Testis (tissue), 5 donors: ENCODE measurements around a stretch of chr12.

DNA sequence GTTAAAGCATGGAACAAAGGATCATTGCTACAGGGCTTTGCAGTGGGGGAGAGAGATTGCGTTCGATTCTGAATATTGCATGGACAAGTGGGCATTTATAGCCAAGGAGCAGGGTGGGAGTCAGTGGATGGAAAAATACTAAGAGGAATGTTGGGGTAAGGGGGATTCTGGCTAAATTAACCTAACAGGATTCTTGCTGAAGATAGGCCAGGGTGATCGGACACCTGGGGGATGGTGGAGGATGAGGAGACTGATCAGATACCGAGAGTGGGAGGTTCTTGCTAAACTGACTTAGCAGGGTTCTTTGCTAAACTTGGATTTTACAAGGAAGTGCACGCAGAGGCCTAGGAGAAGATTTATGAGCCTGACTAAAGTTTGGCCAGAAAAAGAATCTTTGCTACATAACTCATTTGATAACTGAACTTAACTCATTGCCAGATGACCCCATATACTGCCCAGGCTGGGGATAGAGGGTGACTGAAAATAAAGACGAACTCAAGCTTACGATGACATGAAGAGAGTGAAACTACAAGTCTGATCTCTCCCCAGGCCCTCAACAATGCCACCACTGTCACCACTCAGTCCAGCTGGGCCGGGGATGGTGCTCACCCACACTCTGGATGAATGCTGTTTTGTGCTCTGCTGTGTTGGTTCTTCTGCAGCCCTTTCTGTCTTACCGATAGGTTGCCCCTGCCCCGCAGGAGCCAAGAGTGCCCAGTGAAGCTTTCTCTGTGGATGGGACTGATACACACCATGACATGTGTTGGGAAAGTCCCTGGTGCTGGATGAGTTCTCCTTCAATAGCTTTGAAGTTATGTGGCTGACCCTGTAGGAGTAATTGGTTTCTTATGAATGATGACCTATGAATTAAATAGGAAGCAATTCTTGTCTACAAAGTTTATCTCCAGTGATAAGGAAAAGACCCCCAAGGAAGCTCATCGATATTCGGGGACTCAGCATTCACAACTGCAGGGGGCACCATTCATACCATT is 29.0 kb downstream of the PPFIBP1 start:
- PRO-cap, 3 experiments, result no peak in any of the 3 experiments
- RAMPAGE, long total RNA, 2 experiments, result no peak in any of the 2 experiments
- RRBS, result no CpG with 5 or more reads among the region's 12 CpGs

DNA sequence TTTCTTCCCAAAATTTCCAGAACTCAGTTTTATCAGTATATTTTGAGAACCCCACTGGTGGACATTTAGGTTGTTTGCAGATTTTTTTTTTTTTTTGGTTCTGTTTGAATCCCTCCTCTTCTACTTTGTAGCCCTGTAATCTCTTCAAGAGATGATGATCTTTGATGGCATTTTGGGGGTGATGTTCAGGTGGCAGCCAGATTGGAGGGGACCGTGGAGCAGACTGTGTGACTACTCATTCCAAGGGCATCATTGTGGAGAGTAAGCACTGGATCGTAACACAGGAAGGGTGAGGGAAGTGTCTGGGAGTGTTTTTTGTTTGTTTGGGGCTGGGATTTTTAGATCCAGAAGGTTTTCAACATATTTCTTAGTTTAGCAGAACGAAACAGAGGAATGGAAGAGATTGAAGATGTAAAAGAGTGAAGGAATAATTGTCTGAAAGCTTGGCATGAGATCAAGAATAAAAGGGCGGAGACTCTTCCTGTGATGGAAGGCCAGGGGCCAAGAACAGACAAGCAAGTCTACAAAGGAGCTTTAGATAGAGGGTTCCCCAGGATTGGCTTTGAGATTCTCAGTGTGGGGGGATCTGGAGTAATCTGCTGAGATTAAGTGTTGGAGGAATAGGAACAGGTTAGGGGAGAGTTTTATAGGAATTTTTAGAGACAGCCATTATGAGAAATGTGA is 79.9 kb upstream of the REP15 start:
- PRO-cap, 3 experiments, result no peak in any of the 3 experiments
- RAMPAGE, long total RNA, 2 experiments, result no peak in any of the 2 experiments
- RRBS, result no CpG with 5 or more reads among the region's 4 CpGs

- PRO-cap, 3 experiments, result no peak in any of the 3 experiments
- RAMPAGE, long total RNA, 2 experiments, result no peak in any of the 2 experiments
- RRBS, result no CpG with 5 or more reads among the region's 6 CpGs
Observed at GRCh38 chr12:27800615-27801290, 20.7 kb upstream of the MANSC4 start.

DNA sequence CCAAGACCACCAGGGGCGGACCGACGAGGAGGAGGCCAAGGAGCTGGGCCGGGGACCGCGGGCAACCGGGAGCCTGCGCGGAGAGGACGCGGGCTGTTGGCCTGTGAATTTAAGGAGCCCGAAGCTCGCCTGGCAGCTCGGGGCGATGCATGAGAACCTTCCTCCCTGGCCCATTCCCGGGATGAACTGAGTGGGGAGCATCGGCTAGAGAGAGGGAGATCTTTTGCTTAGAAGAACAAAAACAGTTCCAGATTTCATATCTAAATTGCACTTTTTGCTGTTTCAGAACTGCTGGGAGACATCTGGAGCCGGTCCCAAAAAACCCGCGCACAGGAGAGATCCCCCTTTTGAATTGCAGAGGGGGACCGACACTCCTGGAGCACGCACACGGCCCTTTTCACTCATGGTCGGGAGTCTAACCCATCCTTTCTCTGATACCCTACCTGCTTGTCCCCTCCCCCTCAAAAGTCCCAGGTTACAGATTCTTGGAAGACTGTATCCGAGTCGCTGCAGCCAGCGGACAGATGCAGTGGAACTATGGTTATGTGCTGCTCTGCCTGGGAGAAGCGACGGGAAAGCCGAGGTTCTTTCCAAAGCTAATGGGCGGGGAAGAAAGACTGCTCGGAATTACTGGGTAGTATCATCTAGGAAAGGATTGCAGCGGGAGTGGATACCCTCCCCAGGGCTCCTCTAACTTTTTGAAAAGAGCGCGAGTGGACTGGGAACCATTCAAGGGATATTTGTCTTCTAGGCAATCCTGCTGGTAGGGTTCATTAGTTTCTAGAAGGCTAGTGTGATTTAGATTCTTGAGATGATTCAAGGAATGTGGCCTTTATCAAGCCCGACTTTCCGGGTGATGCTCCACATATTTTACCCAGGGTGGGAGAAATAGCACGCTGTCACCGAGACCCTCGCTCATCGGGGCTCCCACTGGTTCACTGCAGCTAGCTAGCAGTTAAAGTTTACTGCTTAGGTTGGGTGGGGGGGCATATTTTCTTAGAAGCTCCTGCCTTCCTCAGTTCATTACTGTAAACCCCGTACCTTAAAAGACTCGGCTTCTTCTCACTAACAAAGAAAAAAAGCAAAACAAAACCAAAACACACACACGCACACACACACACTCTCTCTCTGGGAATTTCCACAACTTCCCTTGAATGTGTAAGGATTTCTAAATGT is 1.4 kb downstream of the PTHLH start:
- PRO-cap, 3 experiments, result no peak in any of the 3 experiments
- RAMPAGE, long total RNA, 2 experiments, result no peak in any of the 2 experiments
- RRBS, result 1% methylated on average over 11 of the region's 44 CpGs

- PRO-cap, 3 experiments, result peak in 1 of 3 experiments; most common minus-strand start chr12:28186187 (in 1)
- RAMPAGE, long total RNA, 2 experiments, result no peak in any of the 2 experiments
- RRBS, result no CpG with 5 or more reads among the region's 1 CpG
Observed at GRCh38 chr12:28185908-28186290, 4.4 kb upstream of the CCDC91 start.

DNA sequence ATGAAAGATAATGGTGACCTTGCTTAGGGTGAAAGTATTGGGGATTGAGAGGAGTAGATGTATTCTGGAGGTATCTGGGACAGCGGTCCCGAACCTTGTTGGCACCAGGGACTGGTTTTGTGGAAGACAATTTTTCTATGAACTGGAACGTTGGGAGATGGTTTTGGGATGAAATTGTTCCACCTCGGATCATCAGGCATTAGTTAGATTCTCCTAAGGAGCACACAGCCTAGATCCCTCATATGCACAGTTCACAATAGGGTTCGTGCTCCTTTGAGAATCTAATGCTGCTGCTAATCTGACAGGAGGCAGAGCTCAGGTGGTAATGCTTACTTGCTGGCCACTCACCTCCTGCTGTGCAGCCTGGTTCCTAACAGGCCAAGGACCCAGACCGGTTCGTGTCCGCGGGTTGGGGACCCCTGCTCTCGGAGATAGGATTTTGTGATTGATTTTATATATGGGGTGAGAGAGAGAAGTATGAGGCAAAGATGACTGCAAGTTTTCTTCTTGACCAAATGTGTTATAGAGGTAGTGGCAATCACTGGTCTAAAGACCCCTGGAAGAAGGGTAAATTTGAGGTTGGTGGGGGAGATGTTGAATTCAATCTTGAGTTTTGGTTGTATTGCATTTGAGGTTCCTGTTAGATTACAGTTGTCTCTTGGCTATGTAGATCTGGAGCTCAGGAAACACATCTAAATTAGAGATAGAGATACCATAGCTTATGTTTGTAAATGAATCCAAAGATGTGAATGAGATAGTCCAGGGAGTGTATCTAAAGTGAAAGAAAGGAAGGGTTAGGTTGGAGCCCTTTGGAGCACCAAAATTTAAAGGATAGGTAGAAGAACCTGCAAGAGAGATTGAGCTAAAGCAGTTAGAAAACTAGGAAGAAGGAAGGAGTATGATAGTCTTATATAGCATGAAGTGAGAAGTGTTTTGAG is 57.7 kb downstream of the CCDC91 start:
- PRO-cap, 3 experiments, result no peak in any of the 3 experiments
- RAMPAGE, long total RNA, 2 experiments, result no peak in any of the 2 experiments
- RRBS, result no CpG with 5 or more reads among the region's 10 CpGs

DNA sequence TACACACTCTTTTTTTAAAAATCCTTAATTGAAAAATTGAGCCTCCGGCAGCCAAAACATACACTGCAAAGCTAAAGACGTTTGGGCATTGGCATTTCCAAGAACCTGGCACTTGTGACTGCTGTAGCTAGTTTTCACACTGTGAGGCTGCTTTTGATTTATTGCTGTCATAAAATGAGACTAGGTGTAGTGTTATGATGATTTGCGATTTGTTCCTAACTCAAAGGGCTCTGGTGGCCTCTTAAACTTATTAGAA is 377.1 kb upstream of the FAR2 start:
- PRO-cap, 3 experiments, result no peak in any of the 3 experiments
- RAMPAGE, long total RNA, 2 experiments, result no peak in any of the 2 experiments
- RRBS, result no CpG with 5 or more reads among the region's 3 CpGs

GRCh38 chr12:28998306-28998642 is 150.8 kb upstream of the FAR2 start:
- PRO-cap, 3 experiments, result peak in 2 of 3 experiments; most common minus-strand start chr12:28998511 (in 2)
- RAMPAGE, long total RNA, 2 experiments, result no peak in any of the 2 experiments
- RRBS, result no CpG with 5 or more reads among the region's 1 CpG

GRCh38 chr12:29041873-29042149 is 107.3 kb upstream of the FAR2 start:
- PRO-cap, 3 experiments, result no peak in any of the 3 experiments
- RAMPAGE, long total RNA, 2 experiments, result no peak in any of the 2 experiments
- RRBS, result no CpG with 5 or more reads among the region's 4 CpGs

DNA sequence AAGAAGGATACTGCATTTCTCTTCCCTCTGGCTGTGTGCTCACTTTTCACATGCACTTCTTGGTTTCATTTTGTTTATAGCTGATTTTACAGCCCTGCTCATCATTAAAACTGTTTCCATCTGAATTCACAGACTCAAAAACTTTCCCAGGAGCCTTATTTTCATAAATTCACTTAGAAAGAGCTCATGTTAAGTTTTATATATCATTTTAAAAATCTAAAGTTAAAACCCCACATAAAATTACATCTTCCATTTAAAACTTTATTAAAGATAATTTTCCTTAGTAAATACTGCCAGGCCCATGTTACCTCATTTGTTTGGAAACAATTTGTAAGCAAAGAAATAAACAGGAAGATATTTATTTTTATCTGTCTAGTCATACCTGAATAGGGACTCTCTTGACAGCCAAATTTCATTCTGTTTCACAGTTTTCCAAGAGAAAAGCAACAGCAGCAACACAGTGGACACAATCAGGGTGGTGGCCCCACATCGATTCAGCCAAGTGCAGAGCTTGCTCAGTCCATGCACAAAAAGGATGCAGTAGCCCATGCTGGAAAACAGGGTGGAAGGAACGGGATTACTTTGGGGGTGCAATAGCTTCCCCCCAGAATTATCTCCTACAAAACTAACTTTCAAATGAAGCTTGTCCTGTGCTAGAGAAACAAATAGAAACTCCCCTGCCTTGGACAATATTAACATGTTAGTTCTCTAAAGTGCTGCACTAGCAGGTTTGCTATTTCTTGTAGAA is 85.7 kb upstream of the OVCH1 start:
- PRO-cap, 3 experiments, result no peak in any of the 3 experiments
- RAMPAGE, long total RNA, 2 experiments, result start-site peak on the minus strand in 1 of 2 experiments, centred at position 365 of the sequence, 21 reads per replicate
- RRBS, result no CpG with 5 or more reads among the region's 2 CpGs

GRCh38 chr12:29603994-29604612 is 106.6 kb upstream of the OVCH1 start:
- PRO-cap, 3 experiments, result no peak in any of the 3 experiments
- RAMPAGE, long total RNA, 2 experiments, result no peak in any of the 2 experiments
- RRBS, result no CpG with 5 or more reads among the region's 8 CpGs

GRCh38 chr12:29784299-29784834 is 625 bp upstream of the TMTC1 start:
- PRO-cap, 3 experiments, result peak in 3 of 3 experiments; most common minus-strand start chr12:29784433 (in 2)
- RAMPAGE, long total RNA, 2 experiments, result start-site peak on the minus strand in 1 of 2 experiments, at chr12:29784363-29784786 at its widest, 27 reads per replicate
- RRBS, result under 1% methylated on average over 17 of the region's 34 CpGs

- PRO-cap, 3 experiments, result no peak in any of the 3 experiments
- RAMPAGE, long total RNA, 2 experiments, result no peak in any of the 2 experiments
- RRBS, result no CpG with 5 or more reads among the region's 5 CpGs
Observed at GRCh38 chr12:30630647-30631269, 64.9 kb downstream of the IPO8 start.

DNA sequence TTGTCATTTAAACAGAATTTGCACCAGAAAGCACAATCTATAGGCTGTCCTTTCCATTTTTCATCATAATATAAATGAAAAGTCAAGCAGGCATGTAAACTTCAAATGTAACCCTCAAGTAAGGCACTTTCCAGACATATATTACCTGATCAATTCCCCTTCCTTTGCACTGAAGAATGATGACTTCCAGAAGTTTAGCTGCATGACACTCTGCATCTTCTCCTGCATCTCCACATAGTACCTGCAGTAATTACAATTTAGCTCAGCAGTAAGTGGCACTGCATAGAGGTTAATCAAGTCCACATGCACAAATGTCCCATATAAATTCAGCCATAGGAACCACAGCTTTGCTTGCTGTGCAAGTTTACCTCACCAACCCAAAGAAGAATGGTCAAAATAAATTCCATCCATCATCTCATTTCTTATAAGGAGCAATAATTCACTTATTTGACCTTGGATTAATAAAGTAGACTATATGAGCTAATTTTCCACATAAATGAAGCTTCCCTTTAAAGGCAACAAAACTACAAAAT is 46.6 kb downstream of the IPO8 start:
- PRO-cap, 3 experiments, result no peak in any of the 3 experiments
- RAMPAGE, long total RNA, 2 experiments, result no peak in any of the 2 experiments

GRCh38 chr12:31311316-31311757 is 14.6 kb downstream of the SINHCAF start:
- PRO-cap, 3 experiments, result no peak in any of the 3 experiments
- RAMPAGE, long total RNA, 2 experiments, result no peak in any of the 2 experiments
- RRBS, result no CpG with 5 or more reads among the region's 8 CpGs

DNA sequence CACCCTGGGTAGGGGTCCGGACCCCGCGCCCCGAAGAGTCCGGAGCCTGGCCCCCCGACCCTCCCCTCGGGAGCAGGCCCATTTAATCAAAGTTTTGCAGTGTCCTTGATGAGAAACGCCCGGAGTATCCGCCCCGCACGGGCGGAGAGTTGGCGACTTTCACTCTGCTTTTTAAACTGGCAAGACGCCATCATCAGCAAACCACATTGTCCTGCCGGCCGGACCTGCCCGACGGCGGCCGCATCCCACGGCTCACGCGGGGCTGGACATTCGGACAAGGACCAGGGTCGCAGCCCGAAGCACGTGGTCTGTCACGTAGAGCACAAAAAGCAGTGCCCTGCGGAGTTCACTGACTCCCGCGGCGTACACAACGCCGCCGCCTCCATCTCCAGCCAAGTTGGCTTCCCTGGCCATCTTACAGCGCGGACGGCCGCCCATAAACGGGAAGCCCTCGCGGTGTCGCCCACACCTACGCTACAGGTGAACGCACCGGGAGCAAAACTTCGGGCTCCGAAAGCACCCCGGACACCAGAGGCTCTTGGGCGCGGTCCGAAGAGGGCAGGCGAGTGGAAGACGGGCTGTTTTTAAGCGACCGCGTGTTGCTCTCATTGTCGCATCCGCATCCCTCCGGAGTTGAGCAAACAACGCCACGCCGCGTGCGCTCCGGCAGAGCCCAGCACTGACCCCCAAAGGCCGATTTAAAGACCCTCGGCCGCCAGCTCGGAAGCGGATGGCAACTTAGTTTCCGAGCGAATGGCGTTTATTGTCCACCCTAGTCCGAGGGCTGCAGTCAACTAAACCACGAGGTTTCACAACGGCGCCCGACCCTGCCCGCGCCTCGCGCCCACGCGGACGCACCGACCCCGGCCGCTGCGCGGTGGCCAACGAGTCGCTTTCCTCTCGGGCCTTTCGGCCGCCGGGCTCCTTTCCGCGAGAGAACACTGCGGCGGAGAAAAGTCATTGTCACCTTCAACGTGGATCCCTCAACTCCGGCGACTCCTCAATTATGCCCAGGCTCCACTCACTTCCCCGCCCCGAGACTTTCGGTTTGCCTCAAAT is 885 bp downstream of the SINHCAF start:
- PRO-cap, 3 experiments, result peak in 3 of 3 experiments; most common plus-strand start position 352 of the sequence (in 3); most common minus-strand start position 178 of the sequence (in 3)
- RAMPAGE, long total RNA, 2 experiments, result no peak in any of the 2 experiments
- RRBS, result under 1% methylated on average over 42 of the region's 108 CpGs

DNA sequence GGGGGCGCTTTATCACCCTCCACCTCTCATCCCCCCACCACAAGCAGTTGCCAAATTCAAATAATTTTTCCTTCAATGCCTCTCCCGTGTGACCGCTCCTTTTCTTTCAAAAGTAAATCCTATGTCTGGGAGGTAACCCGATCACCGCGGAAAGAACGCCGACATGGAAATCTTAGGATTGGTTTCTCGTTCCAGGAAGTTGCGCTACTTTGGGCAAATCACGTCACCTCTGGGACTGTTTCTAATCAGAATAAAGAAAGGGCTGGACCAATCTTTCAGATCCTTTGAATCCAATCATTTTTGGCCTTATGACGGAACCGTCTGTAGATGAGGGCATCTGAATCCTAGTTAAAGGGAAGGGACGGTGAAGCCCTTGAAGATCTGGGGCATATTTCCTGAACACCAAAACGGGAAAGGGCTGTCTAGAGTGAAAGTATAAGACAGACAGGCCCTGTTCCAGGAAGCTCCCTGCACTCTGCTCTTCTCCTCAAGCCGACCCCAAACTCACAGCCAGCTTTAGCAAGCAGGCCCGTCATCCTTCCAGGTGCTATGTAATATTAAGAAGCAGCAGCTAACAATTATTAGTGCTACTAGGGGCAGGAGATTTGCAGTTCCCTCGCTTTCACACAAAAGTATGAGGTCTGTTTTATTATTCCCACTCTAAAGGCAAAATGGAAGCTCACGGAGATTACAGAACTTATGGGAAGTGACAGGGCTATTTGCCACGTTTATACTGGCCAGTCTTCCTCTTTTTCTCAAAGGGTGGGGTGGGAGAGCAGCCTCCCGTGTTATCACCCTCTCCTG is 44.2 kb upstream of the SINHCAF start:
- PRO-cap, 3 experiments, result peak in 3 of 3 experiments; most common plus-strand start position 244 of the sequence (in 1); most common minus-strand start position 107 of the sequence (in 1)
- RAMPAGE, long total RNA, 2 experiments, result no peak in any of the 2 experiments
- RRBS, result no CpG with 5 or more reads among the region's 21 CpGs

- PRO-cap, 3 experiments, result no peak in any of the 3 experiments
- RAMPAGE, long total RNA, 2 experiments, result no peak in any of the 2 experiments
- RRBS, result no CpG with 5 or more reads among the region's 5 CpGs
Observed at GRCh38 chr12:31570861-31571344, 20.0 kb downstream of the DENND5B start.

DNA sequence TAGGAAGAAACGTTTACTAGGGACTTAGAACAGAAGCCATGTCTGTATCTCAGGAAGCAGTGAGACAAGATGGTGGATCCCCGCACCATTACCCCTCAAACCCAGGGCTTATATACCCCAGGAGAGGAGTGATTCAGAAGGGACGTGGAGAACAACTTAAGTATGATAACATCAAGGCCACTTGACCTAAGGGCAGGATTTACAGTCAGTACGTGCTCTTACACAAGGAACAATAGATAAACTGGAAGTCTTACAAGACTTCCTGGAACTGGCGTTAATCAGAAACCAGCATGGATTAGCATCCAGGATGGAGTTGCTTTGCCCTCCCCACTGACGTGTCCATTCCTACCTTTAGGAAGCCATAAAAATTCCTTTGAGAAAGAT is 8.6 kb upstream of the ETFBKMT start:
- PRO-cap, 3 experiments, result no peak in any of the 3 experiments
- RAMPAGE, long total RNA, 2 experiments, result no peak in any of the 2 experiments
- RRBS, result no CpG with 5 or more reads among the region's 6 CpGs

GRCh38 chr12:31651796-31652393 is 7.6 kb upstream of the ETFBKMT start:
- PRO-cap, 3 experiments, result peak in 3 of 3 experiments; most common plus-strand start chr12:31652167 (in 2); most common minus-strand start chr12:31651950 (in 1)
- RAMPAGE, long total RNA, 2 experiments, result start-site peak on the minus strand in 2 of 2 experiments, at chr12:31651987-31652122 at its widest, 30 to 36 reads per replicate
- RRBS, result no CpG with 5 or more reads among the region's 16 CpGs